Placental pericyte (primary cell): ENCODE data around the gene NMNAT2.

GRCh38 chr1:183243608-183244259 lies 57.7 kb downstream of the LAMC2 start:
- CAGE, long polyA plus RNA: no peak

GRCh38 chr1:183331067-183331738 lies 87.0 kb downstream of the NMNAT2 start:
- CAGE, long polyA plus RNA: no peak

- CAGE, long polyA plus RNA: no peak
These were observed at the start of gene NMNAT2 for GRCh38 chr1:183417546-183418916. Gene NMNAT2 (minus strand): TSS chr1:183418380.

- CAGE, long polyA plus RNA: no peak
These were observed 487 bp upstream of the SMG7 start for GRCh38 chr1:183471855-183472169.

GRCh38 chr1:183472619-183473534 lies 578 bp downstream of the SMG7 start:
- CAGE, long polyA plus RNA: no peak

DNA sequence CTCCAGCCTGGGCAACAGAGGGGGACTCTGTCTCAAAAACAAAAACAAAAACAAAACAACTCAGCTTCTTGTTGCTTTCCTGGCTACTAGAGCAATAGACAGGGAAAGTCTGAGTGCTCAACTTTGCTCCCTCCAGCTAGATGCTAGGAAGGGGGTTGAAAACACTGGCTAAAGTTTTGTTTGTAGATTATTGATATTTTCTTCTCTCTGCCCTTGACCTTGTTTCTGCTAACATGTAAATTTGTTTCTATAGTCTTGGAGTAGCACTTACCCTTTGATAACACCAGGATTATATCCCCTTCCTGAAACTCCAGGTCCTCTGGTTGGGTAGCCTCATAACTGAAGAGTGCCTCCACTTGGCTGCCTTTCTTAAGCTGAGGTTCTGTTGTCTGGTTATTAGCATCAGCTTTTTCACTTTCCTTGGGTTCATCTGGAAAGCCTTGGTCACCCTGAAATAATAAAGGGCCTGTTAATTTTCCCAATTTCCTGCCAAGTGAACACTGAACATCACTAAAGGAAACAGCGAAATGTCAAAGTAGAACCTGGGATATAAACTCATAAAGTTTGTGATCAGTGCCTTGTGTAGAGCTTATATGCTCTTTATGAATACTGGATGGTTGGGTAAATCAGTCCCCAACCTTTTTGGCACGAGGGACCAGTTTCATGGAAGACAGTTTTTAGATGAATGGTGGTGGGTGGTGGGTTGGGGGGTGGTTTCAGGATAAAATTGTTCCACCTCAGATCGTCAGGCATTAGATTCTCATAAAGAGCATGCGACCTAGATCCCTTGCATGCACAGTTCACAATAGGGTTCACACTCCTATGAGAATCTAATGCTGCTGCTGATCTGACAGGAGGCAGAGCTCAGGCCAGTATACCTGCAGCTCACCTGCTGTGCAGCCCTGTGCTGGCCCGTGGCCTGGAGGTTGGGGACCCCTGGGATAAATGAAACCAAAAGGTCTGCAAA lies 30.2 kb downstream of the NCF2 start:
- CAGE, long polyA plus RNA: no peak

DNA sequence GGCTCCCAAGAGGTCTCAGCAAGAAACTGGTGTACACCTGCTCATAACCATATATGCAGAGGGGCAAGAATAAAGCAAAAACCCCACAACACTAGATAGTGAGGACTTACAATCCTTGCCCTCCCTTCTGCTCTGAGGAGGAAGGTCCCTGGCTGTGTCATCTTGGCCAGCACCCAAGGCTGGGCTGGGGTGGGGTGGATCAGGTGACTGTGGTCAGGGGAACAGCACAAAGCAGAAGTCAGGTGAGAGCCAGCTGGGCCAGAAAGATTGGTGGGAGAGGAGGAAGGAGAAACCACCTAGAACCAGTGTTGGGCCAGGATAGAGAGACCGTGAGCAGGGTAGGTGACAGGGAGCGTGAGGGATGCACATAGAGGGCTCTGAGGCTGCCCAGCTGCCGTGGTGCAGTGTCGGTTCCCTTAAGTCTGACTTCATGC lies 22.7 kb downstream of the NCF2 start:
- CAGE, long polyA plus RNA: no peak

- CAGE, long polyA plus RNA: no peak
These were observed 22.0 kb downstream of the NCF2 start for GRCh38 chr1:183568197-183568805.

DNA sequence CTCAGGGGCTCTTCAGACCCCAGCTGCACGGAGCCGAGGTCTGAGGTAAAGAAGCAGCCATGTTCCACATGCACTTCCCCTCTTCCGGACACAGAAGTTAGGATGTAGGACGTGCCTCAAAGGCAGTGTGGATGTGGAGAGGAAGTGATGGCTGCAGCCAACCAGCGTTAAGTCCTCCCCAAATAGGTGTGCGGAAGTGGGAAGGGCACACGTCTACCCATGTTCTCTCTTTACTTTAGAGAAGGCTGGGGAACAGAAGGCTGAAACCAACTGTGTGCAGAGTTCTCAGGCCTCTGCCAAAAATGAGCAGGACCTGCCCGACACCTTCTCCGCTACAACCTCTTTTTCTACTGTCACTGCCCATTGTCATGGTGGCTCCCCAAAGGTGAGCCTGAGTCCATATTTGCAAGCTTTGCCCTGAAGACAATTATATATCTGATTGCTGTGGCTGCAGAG lies 14.7 kb upstream of the NCF2 start:
- CAGE, long polyA plus RNA: no peak

DNA sequence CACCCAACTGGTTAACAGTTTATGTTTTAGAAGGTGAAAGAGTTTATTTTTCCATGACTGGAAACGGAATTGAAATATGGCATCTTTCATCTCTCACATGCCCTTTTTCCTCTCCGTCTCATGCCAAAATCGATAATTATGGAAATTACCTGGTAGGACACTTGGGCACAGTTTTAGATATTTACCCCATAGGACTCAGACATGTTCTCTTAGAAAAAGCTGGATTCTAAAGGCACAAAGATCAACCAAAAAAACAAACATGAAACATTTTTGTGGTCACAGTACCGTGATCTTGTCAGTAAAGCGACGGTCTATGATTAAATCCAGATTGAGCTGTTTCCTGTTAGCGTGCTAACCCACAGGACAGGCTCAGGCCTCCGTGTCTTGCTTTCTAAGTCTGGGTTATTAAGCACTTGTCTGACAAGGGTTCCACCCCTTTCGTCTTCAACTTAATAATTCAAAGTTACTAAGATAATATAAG lies 37.5 kb downstream of the RGL1 start:
- CAGE, long polyA plus RNA: no peak

GRCh38 chr1:183904667-183905138 lies 99.8 kb downstream of the RGL1 start:
- CAGE, long polyA plus RNA: no peak

DNA sequence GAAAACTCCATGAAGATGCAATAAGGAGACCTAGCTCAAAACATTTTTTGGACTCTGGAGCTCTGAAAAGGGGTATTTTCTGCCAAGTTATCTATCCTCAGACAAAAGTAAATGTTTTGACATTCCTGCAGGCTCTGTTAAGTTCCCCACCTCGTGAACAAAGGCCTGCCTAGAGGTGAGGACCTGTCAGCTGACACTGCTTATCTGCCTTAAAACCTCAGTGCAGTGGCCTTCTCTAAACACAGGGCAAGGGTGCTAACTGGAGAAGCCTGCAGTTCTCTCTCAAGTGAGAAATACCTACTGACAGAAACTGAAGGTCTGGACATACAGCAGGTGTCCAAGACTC lies 41.1 kb downstream of the COLGALT2 start:
- CAGE, long polyA plus RNA: no peak

- CAGE, long polyA plus RNA: no peak
These were observed 19.9 kb upstream of the C1orf21 start for GRCh38 chr1:184366965-184367325.

GRCh38 chr1:184504435-184504650 lies 117.5 kb downstream of the C1orf21 start:
- CAGE, long polyA plus RNA: no peak

- CAGE, long polyA plus RNA: no peak
These were observed 132.0 kb downstream of the C1orf21 start for GRCh38 chr1:184518548-184519504.

DNA sequence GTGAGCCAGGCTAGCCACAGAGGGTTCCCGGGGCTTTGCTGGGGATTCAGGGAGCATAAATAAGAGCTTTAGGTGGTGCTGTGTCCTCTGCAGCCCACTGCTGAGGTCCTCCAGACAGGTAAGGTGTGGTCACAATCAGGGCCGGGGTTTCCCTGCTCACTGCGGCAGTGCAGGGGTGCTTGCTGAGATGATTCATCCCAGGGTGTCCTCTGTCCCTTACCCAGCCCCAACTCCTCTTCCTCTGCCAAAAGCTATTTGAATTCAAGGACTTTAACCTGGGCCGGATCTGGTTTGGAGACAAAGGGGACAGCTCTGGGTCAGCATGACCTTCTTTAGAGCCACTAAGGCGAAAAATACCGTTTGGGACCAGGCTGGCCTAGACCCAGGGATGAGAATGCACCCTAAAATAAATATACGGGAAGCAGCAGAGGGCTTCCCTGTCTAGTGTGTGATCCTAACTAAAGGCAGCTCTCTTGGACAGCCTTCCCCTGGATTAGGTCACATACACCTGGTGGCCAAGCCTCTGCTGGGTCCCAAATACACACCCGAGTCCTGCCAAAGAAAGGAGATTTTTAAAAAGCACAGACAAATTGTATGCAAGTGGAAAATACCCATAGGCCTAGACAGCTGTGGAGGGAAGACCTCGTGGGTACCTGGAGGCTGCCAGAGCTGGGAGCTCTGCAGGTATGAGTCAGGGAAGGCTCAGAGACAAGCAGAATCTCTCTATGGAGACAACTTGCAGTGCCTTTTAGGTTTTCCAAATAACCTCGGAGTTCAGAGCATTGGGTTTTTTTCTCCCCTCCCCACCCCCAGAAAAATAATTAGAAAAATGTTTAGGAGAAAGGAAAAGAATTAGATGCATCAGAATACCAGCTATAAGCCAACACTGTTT lies 127.9 kb downstream of the EDEM3 start:
- CAGE, long polyA plus RNA: no peak

GRCh38 chr1:184795279-184795691 lies 40.6 kb upstream of the EDEM3 start:
- CAGE, long polyA plus RNA: no peak

DNA sequence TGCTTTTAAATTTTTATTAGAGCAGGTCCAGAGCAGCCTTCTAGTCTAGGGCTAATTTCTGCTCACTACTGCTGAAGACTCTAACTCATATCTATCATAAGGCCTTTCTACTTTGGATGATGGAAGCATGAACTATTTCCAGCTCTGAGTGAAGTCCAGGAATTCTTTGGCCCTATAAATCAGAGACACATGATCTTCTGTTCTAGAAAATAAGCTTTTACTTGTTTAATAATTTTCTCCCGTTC lies 14.7 kb downstream of the NIBAN1 start:
- CAGE, long polyA plus RNA: no peak

DNA sequence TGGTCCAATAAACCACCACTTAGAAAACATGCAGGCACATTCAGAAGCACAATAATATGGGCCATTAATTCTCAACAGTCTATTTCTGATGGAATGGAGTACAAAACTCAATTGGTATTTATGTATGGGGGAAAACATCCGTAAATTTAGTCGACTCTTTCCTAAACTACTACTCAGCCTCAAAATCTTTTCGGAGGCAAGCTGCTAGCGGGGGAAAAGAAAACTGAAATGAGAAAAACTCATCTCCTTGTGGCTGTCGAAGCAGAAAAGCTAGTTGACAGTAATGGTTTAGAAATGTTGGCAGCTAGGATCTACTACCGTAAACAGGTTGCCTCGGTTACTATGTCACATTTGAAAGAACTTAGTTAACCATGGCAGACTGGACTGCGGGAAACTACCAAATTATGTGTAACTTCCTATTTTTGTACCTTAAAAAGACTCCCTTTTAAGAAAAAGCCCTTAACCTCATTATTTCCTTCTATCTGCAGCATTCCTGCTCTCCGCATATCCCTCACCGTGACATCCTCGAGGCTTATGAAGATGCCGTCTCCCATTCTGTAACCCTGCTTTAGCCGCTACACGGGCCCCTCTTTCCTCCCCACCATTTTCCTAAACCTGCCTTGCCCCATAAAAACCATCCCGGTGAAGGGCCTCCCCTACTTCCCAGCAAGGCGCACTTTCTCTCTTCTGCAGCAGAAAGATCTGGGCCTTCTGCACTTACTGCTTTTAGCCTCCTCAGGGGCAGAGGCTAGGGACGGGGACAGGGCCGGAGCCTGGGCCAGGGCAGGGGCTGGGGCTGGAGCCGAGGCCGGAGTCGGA lies 787 bp downstream of the TRMT1L start:
- CAGE, long polyA plus RNA: no peak

- CAGE, long polyA plus RNA: no peak
These were observed 59.6 kb downstream of the IVNS1ABP start for GRCh38 chr1:185257079-185258111.